ENCODE measurements around a stretch of chr14.

DNA sequence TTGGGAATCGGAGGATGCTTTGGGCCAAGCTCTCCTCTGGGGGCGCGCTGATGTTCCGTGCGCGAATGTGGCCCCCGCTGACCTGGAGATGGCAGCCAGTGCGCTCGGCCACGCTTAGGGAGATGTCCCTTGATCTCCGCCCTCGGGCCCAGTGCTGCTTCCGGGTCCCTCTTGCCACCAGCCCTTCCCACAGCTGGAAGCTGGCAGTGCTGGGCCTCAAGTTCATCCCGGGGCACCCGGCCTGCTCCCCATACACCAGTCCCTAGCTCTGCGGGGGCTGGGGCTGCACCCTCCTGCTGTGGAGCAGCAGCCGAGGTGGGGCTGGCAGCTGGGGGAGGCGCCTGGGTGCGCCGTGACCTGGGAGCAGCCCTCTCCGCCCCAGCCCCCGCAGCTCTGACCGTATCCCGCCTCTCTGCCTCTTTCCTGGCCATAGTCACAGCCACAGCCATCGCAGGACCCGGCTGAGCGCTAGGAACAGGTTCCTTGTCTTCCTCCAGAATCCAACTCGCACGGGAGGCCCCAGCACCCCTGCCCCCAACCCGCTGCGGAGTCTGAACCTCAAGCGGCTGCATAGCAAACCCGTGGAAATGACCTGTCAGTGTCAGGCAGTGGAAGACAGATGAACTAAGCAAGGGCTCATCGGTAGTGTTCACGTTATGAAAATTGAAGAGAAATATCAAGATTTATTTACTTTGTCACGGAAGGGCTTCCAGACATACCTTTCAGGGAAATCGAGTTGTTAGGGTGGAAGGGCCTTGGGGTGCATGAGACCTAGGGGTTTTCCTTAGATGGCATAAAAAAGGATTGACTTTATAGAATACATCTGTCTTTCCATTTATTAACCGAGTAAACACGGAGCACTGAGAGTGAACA, 91.4 kb downstream of the RCOR1 start:
- RAMPAGE, long total RNA, result no peak
- RRBS, result 37% methylated on average over 2 of the region's 39 CpGs

DNA sequence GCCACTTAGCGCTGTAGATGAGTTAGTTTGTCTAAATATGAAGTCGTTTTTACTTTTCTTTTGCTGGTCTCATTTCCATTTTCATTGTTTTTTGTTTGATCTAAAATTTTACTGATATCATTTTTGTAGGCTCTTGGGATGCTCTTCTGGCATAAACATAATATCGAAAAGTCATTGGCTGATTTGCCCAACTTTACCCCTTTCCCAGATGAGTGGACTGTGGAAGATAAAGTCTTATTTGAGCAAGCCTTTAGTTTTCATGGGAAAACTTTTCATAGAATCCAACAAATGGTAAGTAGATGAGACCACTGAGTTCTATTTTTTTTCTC, 70.1 kb upstream of the TRAF3 start:
- RAMPAGE, long total RNA, result no peak
- RRBS, result no CpG with 5 or more reads among the region's 3 CpGs

DNA sequence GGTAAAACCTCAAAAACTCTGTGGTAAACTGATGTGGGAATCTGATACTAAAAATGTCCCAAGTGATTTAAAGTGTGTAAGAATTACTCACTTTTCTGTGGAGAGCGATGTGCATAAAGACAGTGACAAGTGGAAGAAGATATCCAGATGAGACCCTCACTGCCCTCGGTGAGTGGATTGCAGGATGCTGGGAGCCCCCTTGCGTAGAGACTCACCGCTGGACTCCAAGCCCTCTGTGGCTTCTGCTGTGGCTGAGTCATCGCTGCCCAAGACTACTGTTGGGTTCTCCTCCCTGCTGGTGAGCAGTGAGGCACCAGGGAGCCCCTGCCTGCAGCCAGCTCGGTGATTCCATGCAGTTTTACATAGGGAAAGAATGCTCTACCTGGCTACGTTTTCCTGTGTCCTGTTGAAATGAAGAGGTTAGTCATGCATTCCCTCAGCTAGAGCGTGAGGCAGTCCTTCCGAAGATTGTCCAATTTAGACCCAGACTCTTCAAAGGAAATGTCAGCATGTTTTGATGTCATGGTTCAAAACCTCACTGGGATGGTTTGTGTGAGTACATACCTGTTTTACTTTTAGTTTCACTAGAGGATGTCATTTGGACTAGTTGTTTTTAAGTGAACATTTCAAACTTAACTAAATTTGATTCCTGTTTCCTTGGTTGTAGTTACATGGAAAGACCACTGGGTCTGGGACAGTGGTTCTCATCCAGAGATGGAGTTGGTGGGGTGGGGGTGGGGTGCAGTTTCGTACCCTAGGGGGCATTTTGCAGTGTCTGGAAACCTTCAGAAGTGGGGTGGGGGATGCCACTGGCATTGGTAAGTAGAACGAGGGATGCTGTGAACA, 28.3 kb downstream of the TRAF3 start:
- RAMPAGE, long total RNA, result no peak
- RRBS, result no CpG with 5 or more reads among the region's 11 CpGs

GRCh38 chr14:102870187-102870887, 52.1 kb upstream of the AMN start:
- RAMPAGE, long total RNA, result no peak
- RRBS, result 83% methylated on average over 3 of the region's 31 CpGs

- RAMPAGE, long total RNA, result no peak
- RRBS, result no CpG with 5 or more reads among the region's 5 CpGs
Observed at GRCh38 chr14:102966242-102966457, 43.7 kb downstream of the AMN start.

GRCh38 chr14:102973625-102974293, 51.3 kb downstream of the AMN start:
- RAMPAGE, long total RNA, result no peak
- RRBS, result no CpG with 5 or more reads among the region's 26 CpGs

GRCh38 chr14:103045302-103045905, 11.9 kb downstream of the CDC42BPB start:
- RAMPAGE, long total RNA, result no peak
- RRBS, result no CpG with 5 or more reads among the region's 15 CpGs

DNA sequence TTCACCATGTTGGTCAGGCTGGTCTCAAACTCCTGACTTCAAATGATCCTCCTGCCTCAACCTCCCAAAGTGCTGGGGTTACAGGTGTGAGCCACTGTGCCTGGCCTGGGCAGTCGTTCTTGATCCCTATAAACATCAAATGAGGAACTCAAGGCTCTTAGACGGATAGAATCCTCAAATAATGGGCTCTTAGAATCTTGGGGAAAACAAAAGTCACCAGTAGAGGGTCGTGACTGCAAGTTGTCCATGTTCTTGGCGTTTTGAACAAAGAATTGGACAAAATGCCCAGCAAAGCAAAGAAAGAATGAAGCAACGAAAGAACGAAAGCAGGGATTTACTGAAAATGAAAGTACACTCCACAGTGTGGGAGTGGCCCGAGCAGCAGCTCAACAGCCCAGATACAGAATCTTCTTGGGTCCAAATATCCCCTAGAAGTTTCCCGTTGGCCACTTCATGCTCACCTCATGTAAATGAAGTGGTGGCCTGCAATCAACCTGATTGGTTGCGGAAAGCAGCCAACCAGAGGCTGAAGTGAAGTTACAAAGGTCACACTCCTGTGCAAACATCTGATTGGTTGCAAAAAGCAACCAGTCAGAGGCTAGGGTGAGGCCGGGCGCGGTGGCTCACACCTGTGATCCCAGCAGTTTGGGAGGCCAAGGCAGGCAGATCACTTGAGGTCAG, 8.3 kb upstream of the TNFAIP2 start:
- RAMPAGE, long total RNA, result no peak
- RRBS, result no CpG with 5 or more reads among the region's 12 CpGs

- RAMPAGE, long total RNA, result no peak
- RRBS, result no CpG with 5 or more reads among the region's 9 CpGs
Observed at GRCh38 chr14:103121080-103121526, 2.2 kb upstream of the TNFAIP2 start.

DNA sequence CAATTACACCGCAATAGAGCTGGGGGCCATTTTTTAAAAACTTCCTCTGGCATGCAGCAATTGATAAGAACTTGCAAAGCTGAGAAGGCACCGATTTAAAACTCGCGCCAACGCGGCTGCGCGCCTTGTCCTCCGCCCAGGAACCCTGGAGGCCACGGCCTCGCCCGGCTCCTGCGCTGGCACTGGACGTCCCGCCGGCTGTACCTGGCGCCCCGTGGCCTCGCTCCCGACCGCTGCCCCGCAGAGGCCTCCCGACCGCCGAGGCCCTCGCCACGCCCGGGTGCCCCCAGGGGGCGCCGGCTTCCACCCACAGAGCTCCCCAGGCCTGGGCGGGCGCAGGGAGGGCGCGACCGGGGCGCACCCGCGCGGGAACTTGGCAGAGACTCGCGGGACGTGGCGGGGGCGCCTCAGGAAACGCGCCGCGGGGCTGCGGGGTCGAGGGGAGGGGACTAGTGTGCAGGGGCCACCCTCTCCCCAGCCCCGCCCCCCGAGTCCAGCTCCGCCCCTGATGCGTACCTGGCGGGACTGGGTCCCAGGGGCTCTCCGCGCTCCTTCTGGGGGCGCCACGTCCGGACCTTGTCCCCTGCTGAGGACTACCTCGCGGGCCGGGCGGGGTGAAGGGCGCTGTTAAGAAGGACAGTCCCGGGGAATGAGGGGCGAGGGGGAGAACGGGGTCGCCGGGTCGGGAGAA, 65.7 kb downstream of the TNFAIP2 start:
- RAMPAGE, long total RNA, result no peak
- RRBS, result 1% methylated on average over 20 of the region's 71 CpGs

DNA sequence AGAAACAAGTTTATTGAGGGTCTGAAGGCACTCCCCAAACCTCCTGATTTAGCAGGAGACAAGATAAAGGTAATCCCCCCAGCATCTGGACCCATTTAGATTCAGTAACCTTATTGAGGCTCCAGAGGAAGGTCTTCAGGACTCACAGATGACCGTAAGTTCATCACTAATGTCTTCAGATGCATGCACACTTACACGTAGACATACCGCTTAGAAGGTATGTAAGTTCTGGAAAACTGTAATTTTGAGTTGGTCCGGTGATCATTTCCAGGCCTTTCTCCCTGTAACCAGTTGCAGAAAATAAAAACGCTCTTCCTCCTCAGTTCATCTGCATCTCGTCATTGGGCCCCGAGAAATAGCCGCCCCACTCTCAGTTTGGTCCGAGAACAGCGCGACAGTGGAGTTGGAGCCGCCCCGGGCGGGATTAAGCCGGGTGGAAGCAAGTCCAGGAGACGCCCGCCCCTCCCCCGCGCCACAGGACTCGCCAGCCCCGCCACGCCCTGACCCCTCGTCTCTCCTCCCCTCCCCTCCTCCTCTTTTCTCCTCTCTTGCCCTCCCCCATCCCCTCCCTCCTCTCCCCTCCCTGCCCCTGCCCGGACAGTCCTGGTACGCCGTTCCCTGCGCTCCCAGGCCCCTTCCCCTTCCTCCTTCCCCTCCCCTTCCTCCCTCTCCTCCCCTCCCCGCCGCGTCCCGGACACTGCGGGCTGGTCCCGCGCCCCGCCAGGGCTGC, 83.7 kb downstream of the TNFAIP2 start:
- RAMPAGE, long total RNA, result no peak
- RRBS, result 4% methylated on average over 4 of the region's 35 CpGs

DNA sequence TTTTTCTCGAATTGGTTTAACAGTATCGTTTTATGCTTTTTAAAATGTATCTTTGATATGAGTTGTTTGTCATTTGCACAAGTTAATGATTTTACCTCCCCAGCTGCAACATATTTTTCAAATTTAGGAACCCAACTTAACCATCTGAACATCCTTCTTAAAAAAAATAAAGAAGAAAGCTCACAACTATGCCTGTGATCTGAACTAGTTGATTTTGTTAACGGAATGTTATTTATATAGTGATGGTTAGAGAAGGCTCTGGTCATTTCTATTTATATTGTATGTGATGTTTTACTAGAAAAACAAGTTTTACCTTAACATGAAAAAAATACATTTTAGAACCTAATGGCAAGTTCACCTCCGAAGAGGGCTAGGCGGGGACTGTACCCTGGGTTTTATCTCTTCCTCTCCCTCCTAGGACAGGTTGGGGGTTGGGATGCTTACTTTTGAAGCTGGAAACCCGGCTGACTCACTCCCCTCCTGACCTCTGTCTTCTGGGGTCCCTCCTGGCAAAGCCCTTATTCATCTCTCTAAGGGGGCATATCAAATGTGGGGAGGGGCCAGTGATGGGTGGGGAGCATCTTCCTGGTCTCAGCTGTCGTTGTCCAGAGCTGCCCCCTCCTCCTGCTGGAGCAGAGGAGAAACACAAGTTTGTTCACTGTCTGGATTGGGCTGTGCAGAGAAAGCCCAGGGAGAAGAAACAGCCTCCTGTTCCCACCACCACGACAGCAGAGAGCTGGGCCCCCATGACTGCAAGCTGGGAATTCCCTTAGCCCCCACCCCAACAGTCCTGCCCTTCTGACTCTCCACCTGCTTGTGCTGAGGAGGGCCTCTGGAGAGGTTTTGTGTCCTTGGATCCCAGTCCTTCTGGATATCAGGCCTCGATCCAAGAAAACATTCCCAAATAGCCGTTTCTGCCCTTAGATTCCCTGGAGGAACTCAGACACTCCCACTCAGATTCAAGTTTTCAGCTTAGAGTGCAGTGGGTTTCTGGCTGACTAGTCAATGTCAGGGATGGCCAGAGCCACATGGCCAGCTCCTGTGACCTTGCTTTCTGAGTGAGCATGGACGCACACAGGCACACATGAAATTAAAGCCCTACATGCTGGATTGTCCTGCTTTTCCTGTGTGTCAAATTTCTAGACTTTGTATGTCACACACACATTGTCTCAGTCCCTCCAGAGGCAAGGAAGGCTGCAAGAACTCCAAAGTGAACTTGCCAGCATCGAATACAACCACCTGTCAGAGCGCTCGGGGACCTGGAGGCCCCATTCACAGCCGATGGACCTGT, 85.9 kb downstream of the TNFAIP2 start:
- RAMPAGE, long total RNA, result no peak
- RRBS, result no CpG with 5 or more reads among the region's 15 CpGs

- RAMPAGE, long total RNA, result no peak
- RRBS, result no CpG with 5 or more reads among the region's 4 CpGs
Observed at GRCh38 chr14:103213283-103213781, 90.1 kb downstream of the TNFAIP2 start.

DNA sequence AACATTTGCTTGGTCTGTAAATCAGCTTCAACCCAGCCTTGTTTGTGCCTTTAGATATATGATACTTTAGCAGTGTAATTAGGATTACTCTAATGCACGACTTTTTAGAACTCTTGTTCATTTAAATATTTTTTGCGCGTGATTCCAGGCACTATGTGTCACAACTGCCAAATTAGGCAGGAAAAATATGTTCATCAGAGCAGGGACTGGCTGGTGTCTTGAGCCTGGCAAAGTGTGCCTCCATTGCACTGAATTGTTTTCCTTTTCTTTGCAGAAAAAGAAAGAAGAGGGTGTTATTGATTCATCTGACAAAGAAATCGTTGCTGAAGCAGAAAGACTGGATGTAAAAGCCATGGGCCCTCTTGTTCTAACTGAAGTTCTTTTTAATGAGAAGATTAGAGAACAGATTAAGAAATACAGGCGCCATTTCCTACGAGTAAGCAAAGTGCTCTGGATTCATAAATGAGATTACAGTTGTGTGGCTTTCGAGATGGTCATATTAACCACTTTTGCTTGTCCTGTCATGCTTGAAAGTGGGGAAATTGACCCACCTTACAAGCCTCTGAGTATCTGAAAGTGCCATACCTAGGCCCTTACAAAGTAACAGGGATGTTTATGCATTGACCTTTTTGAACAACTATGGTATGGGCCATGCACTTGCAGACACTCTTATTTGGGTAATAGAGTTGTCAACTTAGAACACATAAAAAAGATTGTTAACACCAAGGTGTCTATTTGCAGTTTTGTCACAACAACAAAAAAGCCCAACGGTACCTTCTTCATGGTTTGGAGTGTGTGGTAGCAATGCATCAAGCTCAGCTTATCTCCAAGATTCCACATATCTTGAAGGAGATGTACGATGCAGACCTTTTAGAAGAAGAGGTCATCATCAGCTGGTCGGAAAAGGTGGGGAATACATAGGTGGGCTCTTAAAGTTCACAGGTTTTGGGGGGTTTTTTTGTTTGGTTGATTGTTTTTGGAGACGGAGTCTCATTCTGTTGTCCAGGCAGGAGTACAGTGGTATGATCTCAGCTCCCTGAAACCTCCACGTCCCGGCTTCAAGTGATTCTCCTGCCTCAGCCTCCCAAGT, 5.2 kb downstream of the EIF5 start:
- RAMPAGE, long total RNA, result no peak
- RRBS, result no CpG with 5 or more reads among the region's 13 CpGs

GRCh38 chr14:103341989-103342829, 8.2 kb downstream of the EIF5 start:
- RAMPAGE, long total RNA, result no peak
- RRBS, result no CpG with 5 or more reads among the region's 6 CpGs

- RAMPAGE, long total RNA, result no peak
- RRBS, result no CpG with 5 or more reads among the region's 6 CpGs
Observed at GRCh38 chr14:103346218-103346736, 12.2 kb downstream of the EIF5 start.

DNA sequence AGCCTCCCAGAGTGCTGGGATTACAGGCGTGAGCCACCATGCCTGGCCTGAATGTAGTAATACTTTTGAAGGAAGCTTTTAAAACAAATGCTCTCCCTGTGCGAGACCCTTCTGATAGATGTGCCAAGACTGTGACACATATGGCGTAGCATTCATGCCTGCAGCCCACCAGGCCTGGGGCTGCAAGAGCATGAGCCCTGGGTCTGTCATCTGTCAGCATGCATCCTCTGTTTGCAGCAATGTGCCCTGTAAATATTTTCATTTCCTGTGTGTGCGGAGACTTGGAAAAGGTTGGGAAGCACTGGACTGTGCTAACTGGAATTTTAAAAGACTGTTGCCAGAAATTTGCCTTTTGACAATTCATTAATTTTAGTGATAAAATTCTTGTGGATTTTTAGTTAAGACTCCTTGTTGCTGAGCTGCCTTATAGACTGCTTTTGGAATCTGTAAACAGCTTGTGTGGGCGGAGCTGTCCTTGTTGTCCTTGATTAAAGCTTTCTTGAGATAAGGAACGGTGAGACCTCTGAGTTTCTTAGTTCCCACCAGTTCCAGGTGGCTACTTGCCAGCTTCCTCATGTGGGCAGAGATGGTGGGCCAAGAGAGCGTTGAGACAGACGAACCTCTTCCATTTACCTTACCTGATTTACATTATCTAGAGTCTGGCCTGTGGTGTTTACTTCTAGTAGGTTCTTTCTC, 23.4 kb downstream of the MARK3 start:
- RAMPAGE, long total RNA, result no peak
- RRBS, result no CpG with 5 or more reads among the region's 8 CpGs

DNA sequence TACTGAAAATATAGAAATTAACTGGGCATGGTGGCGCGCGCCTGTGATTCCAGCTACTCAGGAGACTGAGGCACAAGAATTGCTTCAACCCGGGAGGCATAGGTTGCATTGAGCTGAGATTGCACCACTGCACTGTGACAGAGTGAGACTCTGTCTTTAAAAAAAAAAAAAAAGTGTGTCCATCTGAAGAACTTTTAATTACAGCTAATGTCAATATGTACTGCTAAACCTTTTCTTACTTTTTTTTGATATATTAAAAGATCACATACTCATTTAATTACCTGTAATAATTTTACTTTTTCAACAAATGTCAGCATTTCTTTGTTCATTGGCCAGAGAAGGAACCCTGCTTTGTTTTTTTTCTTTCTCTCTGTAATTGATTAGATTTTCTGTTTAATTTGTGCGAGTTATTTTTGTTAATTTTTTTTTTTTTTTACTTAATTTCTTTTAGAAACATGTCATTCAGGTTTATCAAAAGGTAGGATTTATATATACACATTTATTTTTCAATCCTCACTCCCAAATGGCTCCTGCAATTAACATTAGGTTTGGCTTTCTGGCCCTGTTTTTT, 24.5 kb downstream of the CKB start:
- RAMPAGE, long total RNA, result no peak
- RRBS, result no CpG with 5 or more reads among the region's 5 CpGs

- RAMPAGE, long total RNA, result no peak
- RRBS, result no CpG with 5 or more reads among the region's 21 CpGs
Observed at GRCh38 chr14:103532960-103533866, 4.2 kb downstream of the TRMT61A start.

DNA sequence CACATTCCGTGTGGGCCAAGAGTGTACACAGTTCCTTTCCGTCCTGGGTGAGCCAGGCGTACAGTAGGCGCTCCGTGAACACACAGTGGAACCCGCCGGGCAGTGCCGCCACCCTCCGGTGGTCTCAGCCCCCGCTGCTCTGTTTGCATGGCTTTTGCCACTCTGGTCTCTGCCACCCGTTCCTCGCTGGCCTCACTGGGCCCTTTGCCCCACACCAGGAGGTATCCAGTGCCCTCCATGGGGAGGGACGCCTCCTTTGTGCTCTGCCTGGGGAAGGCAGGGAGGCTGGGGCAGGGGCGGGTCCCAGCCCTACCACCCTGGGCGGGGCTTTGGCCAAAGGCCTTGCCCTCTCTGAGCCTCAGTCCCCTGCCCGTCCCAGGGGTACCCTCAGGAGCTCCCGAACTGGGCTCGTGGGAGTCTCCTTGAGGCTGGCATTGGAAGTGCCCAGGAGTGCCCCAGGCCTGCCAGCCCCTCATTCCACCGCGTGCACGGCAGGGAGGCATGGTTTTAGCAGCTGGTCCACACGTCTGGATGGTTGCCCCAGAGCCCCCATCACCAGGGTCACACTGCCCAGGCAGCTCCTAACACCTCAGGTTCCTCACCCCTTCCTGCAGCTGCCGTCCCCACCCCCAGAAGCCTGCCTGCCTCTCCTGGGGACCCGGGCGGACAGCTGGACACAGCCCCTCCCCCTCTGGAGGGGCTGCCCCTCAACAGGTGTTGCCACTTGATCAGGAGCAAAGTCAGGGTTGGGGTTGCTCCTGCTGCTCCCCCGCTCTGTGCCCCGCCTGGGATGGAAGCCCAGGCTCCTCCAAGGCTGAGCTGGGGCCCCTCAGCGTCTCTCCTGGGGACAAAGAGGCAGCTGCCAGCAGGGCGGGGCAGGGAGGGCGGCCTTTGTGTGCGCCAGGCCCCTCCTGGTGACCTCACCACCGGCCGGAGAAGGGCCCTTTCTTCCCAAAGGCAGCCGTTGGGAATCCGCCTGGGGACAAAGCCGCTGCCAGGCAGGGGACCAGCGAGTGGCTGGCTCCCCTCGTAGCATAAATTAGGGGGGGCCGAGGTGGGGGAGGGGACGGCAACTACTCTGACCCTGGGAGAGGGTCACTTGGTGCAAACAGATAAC, 13.4 kb downstream of the TRMT61A start:
- RAMPAGE, long total RNA, result no peak
- RRBS, result no CpG with 5 or more reads among the region's 40 CpGs